ENCODE data around the gene H3-3A.

- PRO-cap = unidirectional peak, minus-strand start at chr1:225746989
Measured at GRCh38 chr1:225746524-225747237, 30.9 kb upstream of the SRP9 start.

DNA sequence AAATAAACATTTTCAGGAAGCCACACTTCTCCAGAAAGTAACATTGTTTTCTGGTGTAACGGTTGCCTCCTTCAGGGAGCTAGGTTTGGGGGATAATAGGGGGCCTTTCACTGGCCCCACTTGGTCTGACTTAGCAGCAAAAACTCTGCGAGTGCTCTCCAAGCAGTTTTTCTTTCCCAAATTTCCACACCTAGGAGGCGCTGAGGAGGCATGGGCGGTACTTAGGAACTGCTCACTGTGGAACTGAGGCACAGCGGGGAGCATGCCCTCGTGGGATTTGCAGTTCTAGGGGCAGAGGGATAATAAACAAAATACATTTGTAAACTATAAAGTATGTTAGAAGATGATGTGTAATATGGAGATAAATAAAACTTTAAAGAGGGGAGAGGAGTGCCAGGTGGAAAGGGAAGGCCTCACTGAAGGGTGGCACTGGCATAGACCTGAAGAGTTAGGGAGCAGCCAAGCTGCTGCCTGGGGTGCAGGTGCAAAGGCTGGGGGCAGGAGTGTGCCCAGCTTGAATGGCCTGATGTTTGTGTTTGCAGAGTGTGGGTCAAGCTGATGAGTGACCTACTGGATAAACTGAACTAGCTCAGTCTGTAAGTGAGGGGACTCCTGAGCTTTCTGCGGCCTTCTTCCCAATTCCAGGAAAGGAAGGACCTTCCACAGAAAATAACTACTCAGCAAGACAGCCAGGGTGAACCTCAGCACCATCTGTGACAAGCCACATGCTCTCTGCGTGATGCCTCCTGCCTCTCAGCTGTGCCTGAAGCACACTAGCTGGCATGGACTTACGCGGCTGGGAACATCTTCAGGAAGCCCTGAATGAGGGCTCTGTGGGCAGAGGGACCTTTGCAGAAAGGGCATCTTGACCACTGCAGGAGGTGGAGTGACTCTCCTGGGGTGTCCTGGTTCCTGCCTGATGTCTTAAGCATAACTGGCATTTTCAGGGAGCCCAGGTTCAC, 2.0 kb downstream of the EPHX1 start:
- PRO-cap = no peak

- PRO-cap = no peak
Measured at GRCh38 chr1:225819384-225819872, 9.5 kb downstream of the EPHX1 start.

GRCh38 chr1:225859166-225859675, 23.0 kb downstream of the TMEM63A start:
- PRO-cap = no peak

DNA sequence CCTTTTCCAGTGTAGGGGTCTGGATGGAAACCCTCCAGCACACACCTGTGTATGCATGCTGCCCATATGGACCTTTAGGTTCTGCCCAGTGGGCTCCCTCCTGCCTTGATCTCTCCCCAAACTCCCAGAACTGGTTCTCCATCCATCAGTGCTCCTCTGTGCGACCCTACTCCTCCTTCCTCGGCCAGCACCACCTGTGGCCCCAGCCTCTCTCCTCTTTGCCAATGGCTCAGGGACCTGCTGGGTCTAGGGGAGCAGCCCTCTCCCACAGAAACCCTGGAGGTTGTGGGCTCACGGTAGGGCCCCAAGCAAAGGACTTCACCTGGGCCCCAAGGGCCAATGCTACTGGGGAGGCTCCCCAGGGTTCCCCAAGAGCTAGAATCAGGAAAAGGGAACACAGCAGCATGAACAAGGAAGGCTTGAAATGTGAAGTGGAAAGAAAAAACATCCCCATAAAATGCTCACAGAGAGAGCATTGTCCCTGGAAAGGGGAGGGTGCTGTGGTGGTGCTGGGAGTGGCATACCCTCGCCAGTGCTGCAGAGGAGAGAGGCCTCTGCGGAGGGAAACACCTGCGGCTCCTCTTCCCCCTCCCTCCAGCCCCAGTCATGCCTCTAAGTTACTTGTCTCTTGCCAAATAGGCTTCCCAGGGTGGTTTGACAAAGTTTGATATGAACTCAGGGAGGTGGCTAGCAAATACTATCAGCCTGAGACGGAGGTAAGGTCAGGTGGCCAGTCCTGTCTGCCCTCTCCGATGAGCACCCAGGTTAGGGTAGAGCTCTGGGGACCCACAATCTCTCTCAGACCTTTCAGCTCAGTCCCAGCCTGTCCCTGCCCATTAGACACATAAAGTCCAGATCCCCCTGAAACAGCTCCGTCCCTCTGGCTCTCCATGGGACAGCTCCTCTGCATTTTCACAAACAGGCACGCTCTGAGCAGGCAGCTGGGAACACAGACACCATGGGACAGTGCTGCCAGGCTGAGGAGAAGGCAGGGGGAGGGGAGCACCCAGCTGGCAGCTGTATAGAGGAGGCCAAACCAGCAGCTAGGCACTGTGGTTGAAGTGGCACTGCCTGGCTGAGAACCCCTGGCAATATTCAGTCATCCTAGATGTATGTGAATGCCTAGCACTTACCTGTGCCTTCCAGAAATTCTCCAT, 2.4 kb downstream of the TMEM63A start:
- PRO-cap = no peak

DNA sequence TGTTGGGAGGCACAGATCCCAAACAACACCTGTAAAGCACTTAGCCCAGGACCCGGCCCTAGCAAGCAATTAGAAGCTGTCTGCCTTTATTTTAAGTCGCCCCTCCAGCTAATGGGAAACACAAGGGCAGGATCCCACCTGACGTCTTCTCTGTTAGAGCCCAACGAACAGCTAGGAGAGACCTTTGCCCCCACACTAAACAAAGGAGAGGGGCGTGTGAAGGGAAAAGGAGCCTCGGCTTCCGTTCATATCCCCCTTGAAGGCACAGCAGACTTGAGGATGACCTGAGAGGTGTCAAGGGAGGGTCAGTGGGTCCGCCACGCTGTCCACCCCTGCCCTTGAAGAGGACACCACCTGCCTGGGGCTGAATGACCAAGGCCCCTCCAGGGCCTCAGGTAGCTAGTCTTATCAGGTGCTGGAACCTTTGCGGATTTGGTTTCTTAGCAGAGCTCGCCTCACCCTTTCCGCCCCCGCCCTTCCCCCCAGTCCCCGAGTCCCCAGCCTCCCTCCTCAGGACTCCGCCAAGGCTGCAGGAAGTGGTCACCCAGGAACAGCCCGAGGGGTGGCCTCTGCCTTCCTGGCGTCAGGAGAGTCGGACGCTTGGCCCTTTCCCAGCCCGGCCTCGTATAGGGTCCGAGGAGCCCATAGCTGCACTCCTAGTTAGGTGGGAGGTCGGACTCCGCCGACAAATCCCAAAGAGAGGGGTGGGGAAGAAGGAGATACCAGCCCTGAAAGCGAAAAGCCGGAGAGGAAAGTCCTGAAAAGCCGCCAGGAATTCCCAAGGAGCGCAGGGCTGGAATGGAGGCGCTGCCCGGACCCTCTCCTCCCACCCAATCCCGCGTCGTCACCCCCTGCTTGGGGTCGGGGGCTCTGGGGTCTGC, 615 bp downstream of the TMEM63A start:
- PRO-cap = no peak

DNA sequence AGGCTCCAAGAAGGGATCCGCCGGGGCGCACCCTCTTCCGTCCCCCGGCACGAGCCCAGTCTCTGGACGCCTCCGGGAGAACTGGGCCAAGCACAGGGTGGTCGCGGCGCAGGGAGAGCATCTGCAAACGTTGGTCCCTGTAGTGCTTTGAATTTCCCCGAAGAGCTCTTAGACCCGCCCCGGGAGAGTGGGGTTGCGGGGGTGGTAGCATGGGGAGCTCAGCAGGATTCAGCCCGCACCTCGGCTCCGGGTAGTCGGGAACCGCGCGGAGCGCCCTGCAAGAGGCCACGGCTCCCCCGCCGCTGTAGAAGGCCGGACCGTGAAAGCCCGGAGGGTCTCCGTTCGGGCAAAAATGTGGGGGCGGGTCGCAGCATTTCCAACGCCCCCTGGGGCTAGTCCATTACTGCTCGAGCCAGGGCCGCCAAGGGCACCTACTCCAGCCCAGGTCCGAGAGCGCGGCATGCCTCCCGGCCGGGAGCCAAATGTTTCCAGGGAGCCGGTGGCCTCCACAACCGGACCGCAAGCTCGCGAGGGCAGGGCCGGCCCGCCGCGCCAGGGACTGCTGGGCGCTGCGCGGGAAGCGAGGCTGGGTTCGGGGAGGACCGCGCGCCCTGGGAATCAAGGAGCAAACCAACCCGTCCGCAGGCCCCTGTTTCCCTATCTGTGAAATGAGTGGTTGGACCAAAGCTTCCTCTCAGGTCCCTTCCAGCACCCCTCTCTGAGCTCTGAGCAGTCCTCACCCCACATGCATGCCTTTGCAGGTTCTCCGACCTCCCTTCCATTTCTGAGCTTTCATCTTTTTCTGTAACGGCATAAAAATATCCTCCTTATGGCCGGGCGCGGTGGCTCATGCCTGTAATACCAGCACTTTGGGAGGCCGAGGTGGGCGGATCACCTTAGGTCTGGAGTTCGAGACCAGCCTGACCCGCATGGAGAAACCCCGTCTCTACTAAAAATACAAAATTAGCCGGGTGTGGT, 699 bp upstream of the TMEM63A start:
- PRO-cap = no peak

GRCh38 chr1:225887468-225888060, 1.4 kb downstream of the LEFTY1 start:
- PRO-cap = no peak

DNA sequence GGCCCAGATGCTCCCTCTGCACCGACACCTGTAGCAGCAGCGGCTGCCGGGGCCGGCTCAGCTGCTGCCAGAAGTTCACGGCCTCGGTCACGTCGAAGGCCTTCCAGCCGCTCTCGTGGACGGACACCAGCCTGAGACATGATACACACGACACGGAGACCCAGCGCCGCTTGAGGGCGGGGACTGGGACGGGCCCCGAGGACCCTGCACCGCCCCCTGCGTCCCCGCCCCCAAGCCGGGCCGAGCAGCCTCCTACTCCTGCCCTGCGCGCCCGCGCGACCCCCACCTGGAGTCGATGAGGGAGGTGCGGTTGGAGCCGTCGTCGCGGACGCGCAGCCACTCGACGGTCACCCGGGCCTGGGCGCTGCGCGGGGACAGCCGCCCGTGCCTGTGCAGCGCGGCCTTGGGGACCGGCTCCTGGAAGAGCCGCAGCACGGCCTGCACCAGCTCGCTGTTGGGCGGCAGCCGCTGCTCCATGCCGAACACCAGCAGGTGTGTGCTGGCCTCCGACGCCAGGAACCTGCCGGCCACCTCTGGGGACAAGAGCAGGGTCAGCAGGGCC, 1.5 kb downstream of the LEFTY2 start:
- PRO-cap = no peak

DNA sequence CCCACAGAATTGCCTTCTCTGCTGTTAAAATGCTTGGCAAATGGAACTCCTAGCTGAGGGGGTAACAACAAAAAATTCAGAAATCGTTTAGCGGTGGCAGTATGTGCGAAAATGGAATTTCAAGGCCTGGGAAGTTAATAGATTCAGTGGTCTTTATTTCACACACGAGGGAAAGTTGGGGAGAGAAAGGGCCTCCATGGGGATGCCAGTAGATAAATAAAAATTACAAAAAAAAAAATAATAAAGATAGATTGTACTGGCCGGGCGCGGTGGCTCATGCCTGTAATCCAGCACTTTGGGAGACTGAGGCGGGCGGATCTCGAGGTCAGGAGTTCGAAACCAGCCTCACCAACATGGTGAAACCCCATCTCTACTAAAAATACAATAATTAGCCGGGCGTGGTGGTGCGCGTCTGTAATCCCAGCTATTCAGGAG, 1.2 kb upstream of the SDE2 start:
- PRO-cap = no peak

DNA sequence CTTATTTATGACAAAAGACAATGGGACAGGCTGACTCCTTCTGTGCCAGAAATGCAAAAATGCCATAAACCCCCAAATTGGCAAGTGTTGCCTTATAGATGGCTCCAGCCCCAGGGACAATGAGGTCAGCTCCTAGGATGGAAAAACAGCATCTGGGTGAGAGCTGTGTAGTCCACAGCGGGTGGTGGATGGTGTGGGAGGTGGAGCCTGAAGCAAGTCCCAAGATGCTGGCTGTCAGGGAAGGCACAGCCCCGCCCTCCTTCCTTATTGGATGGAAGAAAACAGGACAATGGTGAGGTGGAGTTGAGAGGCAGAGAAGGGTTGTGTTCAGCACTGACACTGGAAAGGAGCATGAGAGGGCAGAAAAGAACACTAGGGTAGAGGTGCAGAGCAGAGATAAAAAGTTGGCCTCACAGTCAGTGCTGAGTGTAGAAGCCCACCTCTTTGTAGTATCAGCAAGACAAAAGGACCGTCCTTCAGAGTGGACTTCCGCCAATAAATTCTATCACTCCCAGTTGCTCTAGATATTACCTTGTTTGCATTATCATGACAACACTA, 3.6 kb upstream of the SDE2 start:
- PRO-cap = no peak

GRCh38 chr1:226062595-226062918, at the start of gene H3-3A:
Gene H3-3A, plus strand, starts transcription at chr1:226062716.
- PRO-cap = bidirectional peak, plus-strand start at chr1:226062725, minus-strand start at chr1:226062493

GRCh38 chr1:226067394-226067726, 4.8 kb downstream of the H3-3A start:
- PRO-cap = no peak

DNA sequence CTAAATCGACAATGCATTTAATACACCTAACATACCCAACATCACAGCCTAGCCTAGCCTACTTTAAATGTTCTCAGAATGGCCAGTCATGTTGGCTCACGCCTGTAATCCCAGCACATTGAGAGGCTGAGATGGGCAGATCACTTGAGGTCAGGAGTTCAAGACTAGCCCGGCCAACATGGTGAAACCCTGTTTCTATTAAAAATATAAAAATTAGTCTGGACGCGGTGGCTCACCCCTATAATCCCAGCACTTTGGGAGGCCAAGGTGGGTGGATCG, 14.5 kb downstream of the H3-3A start:
- PRO-cap = no peak

DNA sequence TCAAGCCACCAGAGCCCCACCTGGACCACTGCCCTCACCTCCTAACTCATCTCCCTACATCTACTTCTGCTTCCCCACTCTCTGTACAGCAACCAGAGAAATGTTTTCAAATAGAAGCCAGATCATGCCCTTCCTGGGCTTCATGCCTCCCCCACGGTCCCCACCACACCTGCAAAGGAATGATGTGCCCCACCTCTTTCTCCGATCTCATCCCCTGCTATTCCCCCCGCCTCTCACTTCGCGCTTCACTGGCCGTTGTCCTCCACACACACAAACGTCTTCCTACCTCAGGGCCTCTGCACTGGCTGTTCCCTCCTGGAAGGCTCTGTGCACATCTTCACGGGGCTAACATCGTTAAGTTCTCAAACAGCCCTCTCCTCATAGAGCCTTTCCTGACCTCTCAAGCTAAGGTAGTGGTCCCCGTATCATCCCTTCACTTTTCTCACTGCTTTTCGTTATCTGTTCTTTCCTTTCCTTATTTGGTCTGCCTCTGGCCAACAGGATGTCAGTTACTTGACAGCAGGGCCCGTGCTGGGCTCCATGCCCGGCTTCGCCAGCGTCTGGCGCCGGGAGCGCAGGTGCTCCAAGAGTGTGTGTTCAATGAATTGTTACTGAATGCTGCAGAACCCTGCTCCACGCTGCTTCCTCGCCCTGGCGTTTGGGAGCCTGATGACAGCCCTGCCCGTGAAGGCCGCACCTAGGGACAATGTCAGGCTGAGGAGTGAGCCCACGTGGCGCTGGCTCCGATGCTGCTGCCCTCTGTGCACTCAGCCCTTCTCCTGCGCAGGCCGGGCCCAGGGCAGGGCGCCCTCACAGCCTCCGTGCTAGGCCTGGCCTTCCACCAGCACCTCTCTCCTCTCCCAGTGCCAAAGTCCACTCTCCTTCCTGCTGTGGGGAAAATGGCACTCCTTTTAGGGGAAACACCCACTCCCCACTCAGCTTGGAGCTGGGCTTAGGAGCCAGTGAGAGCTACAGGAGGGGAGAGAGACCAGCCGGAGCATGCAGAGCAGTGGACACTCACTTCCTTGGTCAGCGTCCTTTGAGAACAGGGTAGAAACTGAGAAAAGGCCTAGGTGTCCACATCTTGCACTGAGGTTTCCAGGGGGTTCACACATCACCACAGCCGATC, 51.6 kb downstream of the ACBD3 start:
- PRO-cap = no peak

- PRO-cap = no peak
Measured at GRCh38 chr1:226457139-226457636, 49.3 kb upstream of the PARP1 start.

DNA sequence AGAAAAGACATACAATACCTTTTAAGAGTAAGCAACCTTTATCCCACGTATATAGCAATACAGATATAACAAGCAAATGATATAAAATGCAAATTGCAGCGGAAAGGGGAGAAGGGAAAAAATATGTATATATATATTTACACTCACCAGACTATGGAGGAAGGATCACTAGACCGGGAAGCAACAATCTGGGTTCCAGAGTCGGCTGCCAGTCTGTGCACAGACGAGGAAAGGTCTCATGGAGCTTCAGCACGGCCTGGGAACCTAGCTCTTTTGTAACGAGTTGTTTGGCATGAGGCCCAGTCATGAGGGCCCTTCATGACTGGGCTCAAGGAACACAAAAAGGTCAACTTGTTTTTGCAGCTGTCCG, 6.1 kb upstream of the STUM start:
- PRO-cap = no peak

DNA sequence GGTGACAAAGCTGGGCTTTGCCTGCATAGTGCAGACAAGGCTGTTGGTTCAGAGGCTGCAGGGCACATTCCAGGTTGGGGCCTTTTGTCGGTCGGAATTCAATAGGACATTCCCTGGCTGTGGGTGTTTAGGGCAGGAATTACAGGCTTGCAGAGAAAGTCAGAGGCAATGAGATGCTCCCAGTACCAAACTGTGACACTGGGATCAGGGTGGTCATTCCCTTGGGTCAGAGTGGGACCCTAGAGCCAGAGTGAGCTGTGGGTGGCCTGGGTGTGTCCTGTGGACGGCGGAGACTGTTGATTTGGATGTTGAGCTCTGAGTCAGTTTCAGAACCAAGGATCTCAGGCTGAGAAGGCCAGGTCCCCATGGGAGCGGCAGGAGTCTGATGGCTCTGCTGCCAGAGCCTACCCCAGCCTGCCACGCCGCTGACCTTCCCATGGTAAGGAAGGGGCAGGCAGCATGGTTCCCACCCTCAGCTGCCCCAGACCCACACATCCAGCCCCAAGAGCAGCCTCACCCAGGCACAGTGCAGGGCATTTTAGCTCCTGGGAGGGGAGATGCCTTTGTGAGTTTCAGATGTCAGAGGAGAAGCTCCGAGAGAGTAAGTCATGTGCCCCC, 56.3 kb downstream of the STUM start:
- PRO-cap = no peak

DNA sequence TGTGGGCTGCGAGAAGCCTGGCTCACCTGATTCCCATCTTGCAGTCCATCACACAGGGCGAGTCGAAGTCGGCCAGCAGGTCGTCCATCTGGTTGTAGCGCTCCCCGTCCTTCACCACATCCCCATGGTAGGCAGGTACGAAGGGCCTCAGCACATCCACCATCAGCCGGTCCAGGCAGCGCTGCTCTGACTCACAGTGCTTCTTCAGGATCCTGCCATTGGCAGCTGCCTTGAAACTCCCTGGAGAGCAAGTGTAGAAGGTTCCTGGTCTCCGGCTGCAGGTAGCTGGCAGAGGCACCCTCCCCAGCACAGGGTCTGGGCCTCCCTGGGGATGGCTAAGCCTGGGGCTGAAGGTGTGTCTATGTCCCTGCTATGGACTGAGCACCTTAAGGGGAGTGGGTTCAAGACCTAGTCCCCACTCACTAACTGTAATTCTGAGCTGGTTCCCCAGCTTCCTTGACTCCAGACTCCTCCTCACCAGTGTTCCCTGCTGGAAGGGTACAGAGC, 91.9 kb downstream of the ITPKB start:
- PRO-cap = no peak

DNA sequence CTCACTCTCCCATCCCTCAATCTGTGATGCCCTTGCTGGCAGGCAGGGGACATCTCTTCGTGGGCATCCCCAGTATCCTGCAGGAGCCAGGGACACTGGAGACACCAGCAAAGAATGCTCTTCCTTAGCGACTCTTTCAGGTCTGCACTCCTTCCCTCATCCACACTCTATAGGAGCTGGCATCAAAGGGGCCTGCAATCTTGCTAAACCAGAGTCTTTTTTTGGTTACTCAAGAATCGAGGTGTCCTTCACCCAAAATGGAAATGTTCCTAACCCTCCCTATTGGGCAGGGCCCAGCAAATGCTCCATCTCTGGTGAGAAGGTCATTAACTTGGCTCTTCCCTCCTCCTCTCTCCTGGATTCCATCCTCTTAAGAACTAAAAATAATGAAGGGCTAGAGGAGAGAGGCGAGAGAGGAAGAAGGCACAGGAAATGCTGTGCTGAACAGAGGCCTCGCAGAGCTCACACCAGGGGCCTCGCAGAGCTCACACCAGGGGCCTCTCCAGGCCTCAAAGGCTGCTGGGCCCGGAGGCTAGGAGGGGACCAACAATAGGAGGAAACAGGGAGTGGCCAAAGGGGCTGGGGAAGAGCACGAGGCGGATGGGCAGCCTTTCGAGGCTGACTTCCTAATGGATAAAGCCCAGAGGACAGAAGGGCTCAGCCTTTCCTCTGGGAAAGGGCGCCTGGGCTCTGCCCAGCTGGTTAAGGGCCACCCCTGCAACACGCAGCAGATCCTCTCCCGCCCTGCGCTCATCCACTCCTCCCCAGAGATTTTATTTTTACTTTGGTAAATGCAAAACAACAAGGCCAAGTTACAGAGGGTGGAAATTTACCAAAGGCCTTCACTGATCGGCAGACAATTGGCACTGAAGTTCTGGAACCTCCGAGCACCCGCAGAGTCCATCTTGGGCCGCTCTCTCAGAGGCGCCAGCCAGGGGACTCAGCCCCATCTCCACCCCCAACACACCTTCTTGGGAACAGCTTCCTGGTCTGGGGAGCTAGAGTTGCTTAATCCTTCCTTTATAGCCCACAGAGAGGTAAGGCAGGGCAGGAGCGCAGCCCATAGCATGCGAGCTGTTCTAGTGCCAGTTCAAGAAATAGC, 78.5 kb downstream of the ITPKB start:
- PRO-cap = no peak